Aortic smooth muscle cell (primary cell): ENCODE measurements around a stretch of chr16.

- RRBS, result no CpG with 5 or more reads among the region's 33 CpGs
These were observed 5.1 kb downstream of the SPATA2L start for GRCh38 chr16:89696077-89697085.

DNA sequence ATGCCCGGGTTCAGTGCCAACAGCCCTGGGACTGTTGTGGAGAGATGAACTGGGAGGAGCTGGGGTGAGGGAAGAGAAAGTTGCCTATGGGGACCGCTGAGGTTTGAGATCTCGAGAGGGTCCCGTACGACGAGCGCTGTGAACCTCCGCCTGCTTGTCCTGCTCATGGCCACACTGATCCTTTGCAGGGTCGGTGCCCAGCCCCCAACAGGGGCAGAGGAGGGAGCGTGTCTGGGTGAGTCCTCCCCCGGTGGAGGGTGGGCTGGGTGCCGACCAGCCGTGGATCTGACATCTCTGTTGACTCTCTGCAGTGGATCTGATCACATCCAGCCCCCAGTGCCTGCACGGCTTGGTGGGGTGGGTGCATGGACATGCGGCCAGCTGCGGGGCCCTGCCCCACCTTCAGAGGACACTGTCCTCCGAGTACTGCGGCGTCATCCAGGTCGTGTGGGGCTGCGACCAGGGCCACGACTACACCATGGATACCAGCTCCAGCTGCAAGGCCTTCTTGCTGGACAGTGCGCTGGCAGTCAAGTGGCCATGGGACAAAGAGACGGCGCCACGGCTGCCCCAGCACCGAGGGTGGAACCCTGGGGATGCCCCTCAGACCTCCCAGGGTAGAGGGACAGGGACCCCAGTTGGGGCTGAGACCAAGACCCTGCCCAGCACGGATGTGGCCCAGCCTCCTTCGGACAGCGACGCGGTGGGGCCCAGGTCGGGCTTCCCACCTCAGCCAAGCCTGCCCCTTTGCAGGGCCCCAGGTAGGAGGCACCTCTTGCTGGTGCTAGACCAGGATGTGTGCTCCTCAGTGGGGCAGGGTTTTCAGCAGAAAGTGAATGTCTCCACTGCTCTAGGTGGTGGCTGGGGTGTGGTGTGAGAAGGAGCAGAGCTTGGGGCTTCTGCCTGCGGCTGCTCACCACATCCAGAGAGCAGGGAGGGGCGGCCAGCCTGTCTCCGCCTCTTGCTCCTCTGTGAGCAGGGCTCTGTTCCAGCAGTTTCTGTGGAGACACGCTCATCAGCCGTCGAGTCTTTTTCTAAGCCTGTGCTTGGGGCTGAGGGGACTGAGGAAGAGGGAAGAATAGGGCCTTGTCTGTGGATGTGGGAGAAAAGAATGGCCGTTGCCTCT is 2.0 kb downstream of the ZNF276 start:
- RRBS, result no CpG with 5 or more reads among the region's 40 CpGs

- RRBS, result 93% methylated on average over 5 of the region's 30 CpGs
These were observed 12.3 kb downstream of the ZNF276 start for GRCh38 chr16:89733467-89734181.

GRCh38 chr16:89741538-89742199 is 20.3 kb downstream of the ZNF276 start:
- RRBS, result no CpG with 5 or more reads among the region's 8 CpGs

- RRBS, result no CpG with 5 or more reads among the region's 30 CpGs
These were observed 43.4 kb downstream of the ZNF276 start for GRCh38 chr16:89764513-89765437.

DNA sequence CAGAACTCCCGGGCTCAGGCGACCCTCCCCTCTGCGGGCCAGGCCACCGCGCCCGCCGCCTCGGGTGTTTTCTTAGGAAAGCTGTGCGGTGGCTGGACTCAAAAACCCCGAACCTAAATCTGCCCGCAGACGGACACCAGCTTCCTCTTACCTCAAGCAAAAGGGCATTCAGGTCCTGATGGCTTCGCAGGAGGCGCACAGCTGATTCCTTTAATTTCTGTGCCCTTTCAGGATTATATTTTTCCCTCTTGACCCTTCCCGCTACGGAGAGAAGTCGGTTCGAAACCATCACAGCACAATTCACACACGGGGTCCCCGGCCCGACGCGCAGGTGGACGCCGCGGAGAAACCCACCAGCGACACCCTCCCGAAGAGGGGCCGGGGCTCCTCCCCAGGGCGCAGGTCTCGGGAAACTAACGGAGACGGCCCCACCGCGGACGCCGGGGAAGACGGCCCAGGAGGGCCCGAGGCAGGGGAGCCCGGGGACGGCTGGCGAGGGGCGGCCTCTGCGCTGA is 664 bp downstream of the FANCA start:
- RRBS, result 2% methylated on average over 26 of the region's 44 CpGs

- RRBS, result no CpG with 5 or more reads among the region's 19 CpGs
These were observed 1.4 kb downstream of the SPIRE2 start for GRCh38 chr16:89829367-89830293.

- RRBS, result no CpG with 5 or more reads among the region's 7 CpGs
These were observed 1.8 kb downstream of the TCF25 start for GRCh38 chr16:89875184-89875550.

DNA sequence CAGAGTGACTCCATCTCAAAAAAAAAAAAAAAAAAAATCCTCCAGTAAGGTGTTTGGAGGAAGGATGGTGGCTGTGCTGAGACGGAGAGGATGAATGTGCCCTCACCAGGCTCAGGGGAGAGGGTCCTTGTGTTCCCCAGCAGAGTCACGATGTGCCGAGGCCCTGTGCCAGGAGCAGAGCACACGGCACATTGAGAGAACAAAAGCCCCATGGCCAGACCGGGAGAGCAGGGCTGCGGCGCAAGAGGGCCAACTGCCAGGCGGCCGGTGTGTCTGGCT is 9.1 kb upstream of the MC1R start:
- RRBS, result 64% methylated on average over 5 of the region's 9 CpGs

DNA sequence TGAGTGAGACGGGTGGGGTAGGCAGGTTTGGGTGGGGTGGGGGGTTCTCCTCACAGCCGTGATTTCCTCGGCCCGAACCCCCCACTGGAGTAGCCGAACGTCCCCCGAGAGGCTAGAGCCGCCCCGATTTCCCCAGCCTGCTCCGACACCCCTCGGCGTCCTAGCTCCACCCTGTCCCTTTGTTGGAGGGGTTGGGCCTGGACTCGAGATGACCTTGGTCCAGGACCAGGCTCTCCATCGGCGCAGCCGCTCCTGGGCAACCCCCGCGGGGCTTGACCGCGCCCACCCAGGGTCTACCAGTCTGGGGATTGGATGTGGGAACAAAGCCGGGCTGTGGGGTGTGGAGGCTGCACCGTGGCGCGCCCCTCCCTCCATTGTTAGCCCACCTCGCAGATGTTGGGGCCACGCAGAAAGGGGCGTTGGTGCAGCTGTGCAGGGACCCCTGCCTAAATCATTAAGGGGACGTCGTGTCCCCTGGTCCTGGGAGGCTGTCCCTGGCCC is 727 bp downstream of the TUBB3 start:
- RRBS, result no CpG with 5 or more reads among the region's 29 CpGs

GRCh38 chr16:89935900-89936166 is 12.7 kb downstream of the TUBB3 start:
- RRBS, result no CpG with 5 or more reads among the region's 7 CpGs

- RRBS, result 67% methylated on average over 5 of the region's 27 CpGs
These were observed 10.4 kb downstream of the DBNDD1 start for GRCh38 chr16:90008718-90009432.